Endothelial cell of umbilical vein (primary cell): ENCODE data around the gene RPTN.

DNA sequence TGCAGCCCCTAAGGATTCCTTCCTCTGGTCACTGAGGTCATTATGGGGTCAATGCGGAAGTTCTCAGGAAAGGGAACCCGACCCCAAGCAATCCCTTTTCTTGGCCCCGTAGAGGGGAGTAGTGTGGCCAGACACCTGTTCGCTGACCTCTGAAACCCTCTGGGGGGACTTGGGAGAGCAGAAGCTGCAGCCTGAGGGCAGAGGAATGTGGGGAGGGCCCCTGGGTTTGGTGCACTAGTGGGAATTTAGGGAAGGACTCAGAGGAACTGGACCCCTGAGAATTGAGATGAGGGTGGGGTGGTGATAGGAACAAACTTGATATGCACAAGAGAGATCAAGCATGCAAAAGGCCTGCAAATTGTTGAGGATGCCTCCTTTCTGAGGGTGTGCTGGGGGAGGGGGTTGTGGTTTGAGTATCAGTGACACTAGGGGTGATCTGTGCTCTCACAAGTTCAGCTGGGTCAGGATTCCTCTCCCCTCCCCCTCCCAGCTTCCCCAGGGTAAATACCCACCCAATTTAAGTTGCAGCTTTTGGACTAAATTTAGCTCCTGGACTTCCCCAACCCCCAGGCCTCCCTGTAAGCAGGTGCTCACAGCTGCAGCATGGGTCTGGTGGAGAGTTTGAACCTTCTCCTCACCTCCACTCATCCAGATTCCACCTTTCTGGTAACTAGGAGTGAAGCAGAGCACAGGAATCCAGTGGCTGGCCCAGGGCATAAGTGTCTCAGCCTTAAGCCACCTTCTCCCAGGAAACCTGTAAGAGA, 13.4 kb downstream of the ADAMTSL4 start:
- PRO-cap: no peak
CAGE:
- cytosol, long polyA minus RNA: no peak
- cytosol, long polyA plus RNA: no peak
- long polyA plus RNA: no peak
- nucleus, long polyA minus RNA: no peak
- nucleus, long polyA plus RNA: no peak

GRCh38 chr1:150609410-150610534, 19.6 kb downstream of the ENSA start:
- PRO-cap: no peak
CAGE:
- cytosol, long polyA minus RNA: no peak
- cytosol, long polyA plus RNA: no peak
- long polyA plus RNA: no peak
- nucleus, long polyA minus RNA: no peak
- nucleus, long polyA plus RNA: no peak

GRCh38 chr1:150696578-150696859, 435 bp downstream of the GOLPH3L start:
- PRO-cap: no peak
CAGE:
- cytosol, long polyA minus RNA: no peak
- cytosol, long polyA plus RNA: no peak
- long polyA plus RNA: no peak
- nucleus, long polyA minus RNA: no peak
- nucleus, long polyA plus RNA: no peak

GRCh38 chr1:150843431-150843908, 32.9 kb downstream of the ARNT start:
- PRO-cap: no peak
CAGE:
- cytosol, long polyA minus RNA: no peak
- cytosol, long polyA plus RNA: no peak
- long polyA plus RNA: no peak
- nucleus, long polyA minus RNA: no peak
- nucleus, long polyA plus RNA: no peak

DNA sequence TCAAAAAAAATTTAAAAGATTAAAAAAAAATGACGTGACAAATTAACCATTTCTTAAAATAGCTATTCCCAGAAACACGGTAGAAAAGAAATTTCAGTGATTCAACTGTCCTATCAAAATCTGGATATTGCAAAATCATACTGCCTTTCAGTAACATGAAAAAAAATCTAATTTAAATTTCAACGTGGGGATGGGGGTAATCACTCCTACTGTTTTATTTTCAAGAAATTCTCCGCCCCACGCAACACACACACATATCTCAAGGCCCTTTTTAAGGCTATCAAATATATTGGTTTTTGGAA, 1.2 kb downstream of the ARNT start:
- PRO-cap: no peak
CAGE:
- cytosol, long polyA minus RNA: no peak
- cytosol, long polyA plus RNA: no peak
- long polyA plus RNA: no peak
- nucleus, long polyA minus RNA: start-site peak on the minus strand centred at position 75 of the sequence, 77 bp wide, 9 reads; start-site peak on the minus strand centred at position 226 of the sequence, 42 bp wide, 11 reads
- nucleus, long polyA plus RNA: no peak

DNA sequence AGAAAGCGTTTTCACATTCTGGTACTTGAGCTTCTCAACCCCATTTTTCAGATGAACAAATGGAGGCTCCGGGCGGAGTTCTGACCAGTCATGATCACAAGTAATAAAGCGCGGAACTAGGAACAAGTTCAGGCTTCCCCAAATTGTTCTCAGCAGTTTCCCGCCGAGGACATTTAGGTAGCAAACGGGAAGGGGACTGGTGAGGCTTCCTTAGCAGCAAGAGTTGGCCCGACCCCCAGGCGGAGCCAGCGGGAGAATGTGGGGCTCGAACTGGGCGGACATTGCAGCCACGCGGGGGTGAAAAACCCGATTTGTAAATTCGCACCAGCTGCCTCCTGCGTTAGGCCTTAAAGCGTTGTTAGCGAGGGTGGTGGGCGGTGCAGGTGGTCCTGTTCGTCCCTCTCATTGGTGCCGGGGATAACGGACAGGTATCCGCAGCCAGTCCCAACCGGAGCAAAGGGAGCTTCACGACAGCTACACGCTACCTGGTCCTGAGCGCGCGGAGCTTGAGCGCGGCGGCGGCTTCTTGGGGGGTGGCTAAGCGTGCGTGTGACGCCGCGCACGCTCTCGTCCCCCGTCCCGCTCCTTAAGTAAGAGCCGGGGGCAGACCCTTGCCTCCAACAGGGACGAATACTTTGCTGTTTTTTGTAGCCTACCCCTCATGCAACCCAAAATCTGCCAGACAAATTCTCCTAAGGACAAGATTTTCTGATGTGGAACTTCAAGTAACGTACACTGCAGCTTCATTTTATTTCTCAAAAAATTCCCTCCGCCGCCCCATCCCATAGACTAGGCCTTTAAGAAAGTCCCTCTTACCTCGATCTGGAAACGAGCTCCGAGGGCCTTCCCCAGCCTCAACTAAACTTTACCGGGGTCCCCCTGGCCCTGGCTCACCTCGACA, 15.2 kb downstream of the SEMA6C start:
- PRO-cap: bidirectional peak, plus-strand start at position 492 of the sequence, minus-strand start at position 354 of the sequence
CAGE:
- cytosol, long polyA minus RNA: no peak
- cytosol, long polyA plus RNA: no peak
- long polyA plus RNA: no peak
- nucleus, long polyA minus RNA: no peak
- nucleus, long polyA plus RNA: no peak

- PRO-cap: no peak
CAGE:
- cytosol, long polyA minus RNA: no peak
- cytosol, long polyA plus RNA: no peak
- long polyA plus RNA: no peak
- nucleus, long polyA minus RNA: no peak
- nucleus, long polyA plus RNA: no peak
Measured at GRCh38 chr1:151174859-151175417, 843 bp downstream of the TMOD4 start.

DNA sequence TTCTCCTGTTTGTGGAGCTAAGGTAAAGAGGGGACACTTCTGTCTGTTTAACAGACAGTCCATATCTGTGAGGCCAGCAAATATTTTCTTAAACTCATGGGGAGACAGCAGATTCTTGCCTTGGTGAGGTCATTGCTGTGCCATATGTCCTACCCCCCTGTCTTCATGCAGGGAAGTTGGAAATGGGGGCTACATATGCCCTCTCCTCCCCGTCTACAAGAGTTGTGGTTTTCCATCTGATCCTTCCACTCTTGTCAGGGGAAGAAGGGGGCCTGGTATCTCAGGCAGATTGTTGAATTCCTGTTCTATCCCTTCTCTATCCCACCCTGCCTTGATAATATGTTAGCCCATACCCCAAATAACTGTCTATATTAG, 5.7 kb upstream of the PSMD4 start:
- PRO-cap: no peak
CAGE:
- cytosol, long polyA minus RNA: no peak
- cytosol, long polyA plus RNA: no peak
- long polyA plus RNA: no peak
- nucleus, long polyA minus RNA: no peak
- nucleus, long polyA plus RNA: no peak

- PRO-cap: no peak
CAGE:
- cytosol, long polyA minus RNA: no peak
- cytosol, long polyA plus RNA: no peak
- long polyA plus RNA: no peak
- nucleus, long polyA minus RNA: no peak
- nucleus, long polyA plus RNA: no peak
Measured at GRCh38 chr1:151340742-151341368, 6.2 kb downstream of the RFX5 start.

DNA sequence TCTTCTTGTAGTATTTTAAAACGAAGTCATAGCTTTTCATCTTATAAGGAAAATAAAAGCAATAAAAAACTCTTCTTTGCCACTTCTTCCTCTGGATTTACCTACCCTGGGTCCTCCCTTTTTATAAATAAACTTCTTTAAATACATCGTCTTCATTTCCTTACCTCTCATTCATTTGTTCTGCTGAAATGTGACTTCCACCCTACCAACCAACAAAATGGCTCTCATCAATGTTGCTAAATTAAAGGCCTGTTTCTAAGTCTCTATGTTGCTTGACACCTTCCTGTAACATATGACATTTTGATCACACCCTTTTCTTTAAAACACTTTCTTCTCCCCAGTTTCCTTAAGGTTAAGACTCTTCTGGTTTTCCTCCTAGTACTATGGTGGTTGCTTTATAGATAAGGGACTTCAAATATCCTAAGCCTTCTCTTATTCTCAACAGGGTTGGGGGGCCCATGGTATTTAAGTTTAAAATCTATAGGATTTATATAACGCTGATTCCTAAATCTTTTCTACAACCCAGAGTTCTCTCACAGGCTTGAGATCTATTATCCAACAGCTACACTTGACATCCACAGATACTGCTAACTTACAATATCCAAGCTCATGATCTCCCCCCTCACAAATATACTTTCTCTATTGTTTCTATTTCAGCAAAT, 10.9 kb downstream of the PSMB4 start:
- PRO-cap: no peak
CAGE:
- cytosol, long polyA minus RNA: start-site peak on the minus strand centred at position 425 of the sequence, 8 bp wide, 6 reads
- cytosol, long polyA plus RNA: no peak
- long polyA plus RNA: no peak
- nucleus, long polyA minus RNA: no peak
- nucleus, long polyA plus RNA: no peak

DNA sequence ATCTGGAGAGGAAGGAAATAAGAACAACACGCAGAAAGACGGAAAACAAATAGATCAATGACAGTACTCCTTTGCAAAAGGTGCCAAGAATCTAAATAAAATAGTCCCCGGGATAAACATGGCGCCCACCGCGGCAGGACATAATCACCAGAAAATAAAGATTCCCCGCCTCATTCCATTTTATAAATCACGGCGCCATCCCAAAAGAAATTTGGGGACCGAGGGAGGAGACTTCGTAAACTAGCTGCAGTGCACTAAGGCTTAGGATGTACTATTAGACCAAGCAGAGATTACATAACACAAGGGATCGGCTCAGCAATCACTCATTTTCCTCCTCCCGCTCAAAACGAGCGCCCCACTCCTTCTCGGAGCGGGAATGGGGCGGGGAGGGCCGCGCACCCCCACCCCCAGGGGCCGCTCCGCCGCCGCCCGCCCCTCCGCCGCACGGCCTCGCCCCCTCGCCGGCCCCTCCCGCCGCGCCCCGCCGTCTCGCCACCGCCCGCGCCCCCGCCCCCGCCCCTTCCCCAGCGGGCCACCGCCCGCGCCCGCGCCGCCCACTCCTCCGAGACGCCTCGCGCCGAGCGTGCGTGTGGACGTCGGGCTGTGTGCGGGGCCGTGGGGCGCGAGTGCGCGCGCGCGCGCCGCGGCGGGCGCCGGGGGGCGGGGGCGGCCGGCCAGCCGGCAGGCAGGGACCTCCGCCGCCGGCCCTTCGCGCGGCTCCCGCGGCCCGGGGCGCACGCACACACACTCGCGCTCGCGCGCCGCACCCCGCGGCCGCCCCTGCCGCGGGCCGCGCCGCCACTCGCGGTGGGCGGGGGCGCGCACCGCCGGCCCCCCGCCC, 891 bp downstream of the POGZ start:
- PRO-cap: bidirectional peak, plus-strand start at position 203 of the sequence, minus-strand start outside the sequence; bidirectional peak, plus-strand start at position 293 of the sequence, minus-strand start at position 276 of the sequence; bidirectional peak, plus-strand start at position 326 of the sequence, minus-strand start at position 378 of the sequence; bidirectional peak, plus-strand start at position 565 of the sequence, minus-strand start at position 433 of the sequence
CAGE:
- cytosol, long polyA minus RNA: no peak
- cytosol, long polyA plus RNA: no peak
- long polyA plus RNA: no peak
- nucleus, long polyA minus RNA: start-site peak on the minus strand centred at position 402 of the sequence, 140 bp wide, 15 reads
- nucleus, long polyA plus RNA: no peak

- PRO-cap: no peak
CAGE:
- cytosol, long polyA minus RNA: no peak
- cytosol, long polyA plus RNA: no peak
- long polyA plus RNA: no peak
- nucleus, long polyA minus RNA: no peak
- nucleus, long polyA plus RNA: no peak
Measured at GRCh38 chr1:151509847-151510499, 1.2 kb upstream of the CGN start.

DNA sequence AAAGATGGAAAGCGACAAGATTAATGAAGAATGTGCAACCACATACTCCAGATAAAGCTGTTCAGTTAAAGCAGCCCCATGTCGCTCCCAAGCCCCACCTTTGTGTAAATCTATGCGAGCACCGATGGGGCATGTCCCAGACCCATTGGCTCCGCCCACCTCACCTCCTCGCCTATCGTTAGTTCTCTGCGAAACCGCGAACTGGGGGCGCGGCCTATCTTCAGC, 163 bp upstream of the TUFT1 start:
- PRO-cap: no peak
CAGE:
- cytosol, long polyA minus RNA: no peak
- cytosol, long polyA plus RNA: no peak
- long polyA plus RNA: no peak
- nucleus, long polyA minus RNA: no peak
- nucleus, long polyA plus RNA: no peak

DNA sequence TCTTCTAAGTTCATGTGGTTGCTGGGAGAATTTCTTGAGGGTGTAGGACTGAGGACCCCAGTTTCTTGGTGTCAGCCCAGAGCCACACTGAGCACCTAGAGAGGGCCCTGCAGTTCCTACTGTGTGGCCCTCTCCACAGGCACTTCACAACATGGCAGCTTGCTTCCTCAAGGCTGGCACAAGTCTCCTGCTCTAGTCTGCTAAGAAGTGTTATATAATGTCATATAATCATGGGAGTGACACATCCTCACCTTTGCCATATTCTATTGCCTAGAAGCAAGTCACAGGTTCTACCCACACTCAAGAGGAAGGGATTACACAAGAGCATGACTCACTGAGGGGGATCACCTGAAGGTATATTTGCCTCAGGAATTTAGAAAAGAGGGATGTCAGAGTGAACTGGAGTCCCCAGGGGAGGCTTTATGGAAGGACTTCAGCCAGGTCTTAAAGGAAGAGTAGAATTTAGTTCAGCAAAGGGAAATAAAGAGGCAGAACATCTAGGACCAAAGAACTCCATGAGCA, 5.4 kb upstream of the SNX27 start:
- PRO-cap: no peak
CAGE:
- cytosol, long polyA minus RNA: no peak
- cytosol, long polyA plus RNA: no peak
- long polyA plus RNA: no peak
- nucleus, long polyA minus RNA: no peak
- nucleus, long polyA plus RNA: no peak

GRCh38 chr1:151613229-151613906, 1.5 kb downstream of the SNX27 start:
- PRO-cap: no peak
CAGE:
- cytosol, long polyA minus RNA: no peak
- cytosol, long polyA plus RNA: no peak
- long polyA plus RNA: no peak
- nucleus, long polyA minus RNA: no peak
- nucleus, long polyA plus RNA: no peak

GRCh38 chr1:151693419-151694409, 22.9 kb downstream of the CELF3 start:
- PRO-cap: no peak
CAGE:
- cytosol, long polyA minus RNA: no peak
- cytosol, long polyA plus RNA: no peak
- long polyA plus RNA: no peak
- nucleus, long polyA minus RNA: no peak
- nucleus, long polyA plus RNA: no peak

DNA sequence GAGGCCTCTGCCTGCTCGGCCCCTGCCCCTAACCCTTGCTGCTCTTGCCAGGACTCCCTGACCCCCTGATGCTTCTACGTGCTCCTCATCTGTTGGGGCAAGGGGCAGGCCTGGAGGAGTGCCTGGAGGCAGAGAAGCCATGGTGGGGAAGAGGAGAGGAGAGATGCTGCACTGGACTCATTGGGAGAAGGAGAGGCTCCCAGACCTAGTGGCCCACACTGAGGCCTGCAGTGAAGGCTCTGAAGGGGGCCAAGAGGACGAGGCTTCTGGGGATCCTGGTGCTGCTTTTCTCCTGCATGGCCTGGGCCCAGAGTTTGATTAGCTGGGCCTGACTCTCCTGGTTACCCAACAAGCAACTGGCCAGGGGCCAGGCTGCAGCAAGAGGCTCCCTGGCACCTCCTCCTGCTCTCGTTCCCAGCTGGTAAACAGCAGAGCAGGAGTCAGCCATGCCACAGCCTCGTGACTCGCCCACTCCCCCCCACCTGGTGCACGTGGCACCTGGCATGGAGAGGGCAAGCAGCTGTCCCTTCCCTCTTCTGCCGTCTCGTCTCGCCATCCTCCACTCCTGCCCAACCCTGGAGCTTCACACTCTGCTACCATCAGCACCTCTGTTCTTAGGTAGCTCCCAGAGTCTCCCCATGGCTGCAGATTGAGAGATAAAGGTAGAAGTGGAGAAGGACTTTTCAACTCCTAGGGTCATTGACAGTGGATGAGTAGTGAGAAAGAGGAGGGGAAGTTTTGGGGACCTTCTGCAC, 931 bp upstream of the RORC start:
- PRO-cap: no peak
CAGE:
- cytosol, long polyA minus RNA: no peak
- cytosol, long polyA plus RNA: no peak
- long polyA plus RNA: no peak
- nucleus, long polyA minus RNA: no peak
- nucleus, long polyA plus RNA: no peak

DNA sequence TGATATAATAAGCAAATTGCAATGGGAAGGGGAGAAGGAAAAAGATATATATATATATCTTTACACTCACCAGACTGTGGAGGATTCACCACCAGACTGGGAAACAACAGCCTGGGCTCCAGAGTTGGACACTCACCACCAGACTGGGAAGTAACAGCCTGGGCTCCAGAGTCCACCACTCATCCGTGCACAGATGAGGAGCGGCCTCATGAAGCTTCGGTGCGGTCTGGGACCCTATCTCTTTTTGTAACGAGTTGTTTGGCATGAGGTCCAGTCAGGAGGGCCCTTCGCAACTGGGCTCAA, 40.3 kb downstream of the S100A10 start:
- PRO-cap: no peak
CAGE:
- cytosol, long polyA minus RNA: no peak
- cytosol, long polyA plus RNA: no peak
- long polyA plus RNA: no peak
- nucleus, long polyA minus RNA: no peak
- nucleus, long polyA plus RNA: no peak

GRCh38 chr1:151988215-151988575, 5.5 kb downstream of the S100A10 start:
- PRO-cap: no peak
CAGE:
- cytosol, long polyA minus RNA: no peak
- cytosol, long polyA plus RNA: no peak
- long polyA plus RNA: no peak
- nucleus, long polyA minus RNA: no peak
- nucleus, long polyA plus RNA: no peak

DNA sequence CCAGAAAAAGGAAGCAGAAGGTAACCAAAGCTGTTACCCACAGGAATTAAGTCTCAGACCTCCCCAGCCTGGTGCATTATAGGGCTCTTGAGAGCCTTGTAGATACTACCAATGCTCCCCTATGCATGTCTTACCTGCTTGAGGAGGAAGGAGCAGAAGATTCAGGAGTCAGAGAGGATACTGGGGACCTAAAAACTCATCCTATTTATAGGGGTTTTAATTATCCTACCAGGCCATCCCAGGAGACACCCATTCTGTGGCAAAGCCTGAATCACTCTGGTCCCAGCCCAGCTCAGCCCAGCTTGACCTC, at the start of gene RPTN:
TSS of gene RPTN (minus strand) at position 179 of the 310 bp plus-strand sequence.
- PRO-cap: no peak
CAGE:
- cytosol, long polyA minus RNA: no peak
- cytosol, long polyA plus RNA: no peak
- long polyA plus RNA: no peak
- nucleus, long polyA minus RNA: no peak
- nucleus, long polyA plus RNA: no peak